Smooth muscle cell (in vitro differentiated cells): ENCODE measurements around a stretch of chr4.

DNA sequence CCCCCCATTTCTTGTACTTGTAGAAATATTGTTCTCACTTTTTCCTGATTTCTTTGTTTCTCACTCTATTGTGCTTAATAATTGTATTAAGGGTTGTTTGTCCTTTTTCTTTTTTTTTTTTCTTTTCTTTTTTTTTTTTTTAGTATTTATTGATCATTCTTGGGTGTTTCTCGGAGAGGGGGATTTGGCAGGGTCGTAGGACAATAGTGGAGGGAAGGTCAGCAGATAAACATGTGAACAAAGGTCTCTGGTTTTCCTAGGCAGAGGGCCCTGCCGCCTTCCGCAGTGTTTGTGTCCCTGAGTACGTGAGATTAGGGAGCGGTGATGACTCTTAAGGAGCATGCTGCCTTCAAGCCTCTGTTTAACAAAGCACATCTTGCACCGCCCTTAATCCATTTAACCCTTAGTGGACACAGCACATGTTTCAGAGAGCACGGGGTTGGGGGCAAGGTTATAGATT lies 53.9 kb downstream of the KIAA0232 start:
- RAMPAGE, long total RNA: no peak

DNA sequence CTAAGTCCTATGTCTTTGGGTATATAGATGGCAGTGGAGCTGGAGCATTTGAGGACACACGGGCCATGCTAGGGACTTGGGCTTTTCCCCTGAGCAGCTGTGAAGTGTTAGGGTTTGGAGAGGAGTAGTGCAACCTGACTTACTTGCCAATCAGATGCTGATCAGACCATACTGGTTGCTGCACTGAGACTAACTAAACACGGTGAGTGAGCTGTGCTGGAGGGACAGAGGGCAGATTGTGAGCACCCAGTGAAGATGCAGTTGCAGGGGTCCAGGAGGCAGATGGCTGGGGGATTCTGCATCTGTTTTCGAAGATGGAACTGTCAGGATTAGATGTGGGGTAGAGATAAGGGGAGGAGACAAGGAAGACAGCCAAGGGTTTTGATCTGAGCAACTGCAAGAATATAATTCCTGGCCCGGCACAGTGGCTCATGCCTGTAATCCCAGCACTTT lies 60.7 kb upstream of the TBC1D14 start:
- RAMPAGE, long total RNA: no peak

DNA sequence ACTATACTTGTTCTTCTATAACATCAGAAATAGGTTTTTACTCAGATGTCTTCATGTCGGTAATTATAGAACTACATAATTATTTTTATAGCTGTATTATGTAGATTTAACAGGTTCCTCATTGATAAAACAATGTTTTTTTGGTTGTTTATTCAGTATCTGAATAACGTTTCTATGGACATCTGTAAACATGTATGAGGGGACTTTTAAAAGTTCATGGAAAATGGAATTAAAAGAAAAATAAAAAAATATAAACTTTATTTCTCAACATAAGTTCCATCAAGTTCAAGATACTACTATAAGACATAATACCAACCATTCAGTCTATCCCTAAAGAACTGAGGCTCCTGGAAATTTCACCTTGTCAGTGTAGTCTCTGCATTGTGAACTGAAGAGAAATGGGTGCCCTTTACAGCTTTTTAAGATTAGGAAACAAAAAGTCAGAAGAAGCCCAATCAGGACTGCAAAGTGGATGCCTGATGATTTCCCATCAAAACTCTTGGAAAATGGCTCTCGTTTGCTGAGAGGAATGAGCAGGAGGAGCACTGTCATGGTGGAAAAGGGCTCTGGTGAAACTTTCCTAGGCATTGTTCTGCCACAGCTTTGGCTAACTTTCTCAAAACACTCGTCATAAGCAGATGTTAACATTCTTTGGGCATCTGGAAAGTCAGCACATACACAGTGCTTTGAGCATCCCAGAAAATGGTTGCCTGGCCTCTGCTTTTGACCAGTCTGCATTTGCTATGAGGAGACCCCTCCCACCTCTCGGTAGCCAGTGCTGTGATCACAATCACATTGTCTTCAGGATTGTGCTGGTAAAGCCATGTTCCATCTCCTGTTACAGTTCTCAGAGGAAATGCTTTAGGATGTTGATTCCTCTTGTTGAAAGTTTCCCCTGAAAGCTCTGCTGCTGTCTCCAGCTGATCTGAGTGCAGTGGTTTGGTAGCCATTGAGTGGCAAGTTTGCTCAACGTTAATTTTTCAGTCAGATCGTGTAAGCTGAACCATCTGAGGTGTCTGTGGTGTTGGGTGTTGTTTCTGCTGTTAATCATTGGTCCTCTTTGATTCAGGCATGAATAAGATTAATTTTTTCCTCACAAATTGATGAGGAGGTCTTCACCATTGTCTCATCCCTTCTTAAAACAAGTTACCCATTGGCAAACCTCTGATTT lies 25.3 kb upstream of the TBC1D14 start:
- RAMPAGE, long total RNA: no peak

GRCh38 chr4:6934636-6934979 lies 25.0 kb downstream of the TBC1D14 start:
- RAMPAGE, long total RNA: no peak

GRCh38 chr4:7015260-7016138 lies 27.3 kb downstream of the CCDC96 start:
- RAMPAGE, long total RNA: no peak

GRCh38 chr4:7029163-7029667 lies 13.6 kb downstream of the CCDC96 start:
- RAMPAGE, long total RNA: no peak

DNA sequence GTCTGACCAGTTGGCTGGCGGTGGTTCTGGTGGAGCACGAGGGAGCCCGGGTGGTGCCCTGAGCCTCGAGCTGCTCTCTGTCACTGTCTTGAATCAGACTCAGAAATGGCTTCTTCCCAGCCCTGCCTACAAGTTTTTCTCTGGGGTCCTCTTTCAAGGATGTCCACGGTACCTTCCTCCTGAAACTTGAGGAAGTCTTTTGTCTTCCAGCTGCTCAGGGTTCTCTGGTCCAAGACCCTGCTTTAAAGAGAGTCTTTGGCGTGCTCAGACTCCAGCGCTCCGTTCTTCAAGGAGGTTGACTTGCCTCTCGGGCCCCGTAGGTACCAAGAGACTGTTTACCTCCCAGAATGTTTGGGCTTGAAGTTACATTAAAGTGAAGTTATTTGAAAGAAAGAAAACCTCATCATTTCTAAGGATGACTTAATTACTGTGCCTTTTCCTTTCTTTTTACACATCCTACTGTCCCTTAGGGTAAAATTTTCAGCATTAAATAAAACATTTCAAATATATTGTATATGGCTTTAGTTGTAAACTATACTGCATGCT lies 11.7 kb downstream of the GRPEL1 start:
- RAMPAGE, long total RNA: no peak

DNA sequence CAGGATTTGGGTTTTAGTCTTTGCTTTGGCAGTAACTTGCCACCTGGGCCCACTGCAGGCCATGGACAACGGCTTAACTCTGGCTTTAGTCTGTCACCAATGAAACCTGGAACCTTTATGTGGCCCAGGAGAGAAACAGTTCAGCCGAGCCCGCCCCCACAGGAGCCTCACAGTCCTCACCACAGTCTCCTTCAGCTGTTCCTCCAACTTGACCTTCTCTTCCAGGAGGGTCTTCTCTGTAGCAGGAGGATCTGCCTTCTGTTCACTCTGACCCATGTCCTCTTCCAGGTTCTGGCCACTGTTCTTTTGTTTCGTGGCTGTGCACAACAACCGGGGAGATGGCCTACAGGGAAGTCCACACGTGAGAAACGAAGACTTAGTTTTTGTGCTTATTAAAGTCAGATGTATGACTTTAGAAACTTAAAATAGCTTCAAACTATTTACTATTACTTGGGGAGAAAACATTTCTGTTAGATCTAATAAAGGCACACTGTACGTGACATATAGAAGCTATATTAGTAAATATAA lies 3.9 kb downstream of the GRPEL1 start:
- RAMPAGE, long total RNA: no peak

- RAMPAGE, long total RNA: no peak
Measured at GRCh38 chr4:7155225-7156039, 36.9 kb upstream of the SORCS2 start.

DNA sequence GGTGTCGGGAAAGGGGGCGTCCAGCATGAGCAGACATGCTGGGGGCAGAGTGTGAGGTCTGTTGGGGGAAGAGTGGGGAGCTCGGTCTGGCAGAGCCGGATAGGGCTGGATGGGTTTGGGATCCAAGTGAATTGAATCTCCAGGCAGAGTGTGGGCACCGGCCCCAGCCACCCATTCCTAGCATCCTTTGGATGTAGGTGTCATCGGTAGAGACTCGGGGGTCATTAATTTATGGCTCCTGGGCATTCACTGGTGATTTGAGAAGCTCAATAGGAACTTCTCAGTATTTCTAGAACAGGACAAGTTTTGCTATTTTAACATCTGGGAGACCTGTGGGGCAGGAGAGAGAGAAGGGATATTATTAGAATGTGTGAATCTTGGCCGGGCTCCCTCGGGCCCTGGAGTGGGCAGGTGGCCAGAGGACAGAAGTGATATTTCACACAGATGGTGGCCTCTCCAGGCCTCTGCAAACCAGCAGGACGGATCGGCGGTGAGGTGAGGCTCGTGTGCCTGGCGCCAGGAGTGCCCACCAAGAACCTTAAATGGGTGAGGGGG lies 64.5 kb downstream of the SORCS2 start:
- RAMPAGE, long total RNA: no peak

DNA sequence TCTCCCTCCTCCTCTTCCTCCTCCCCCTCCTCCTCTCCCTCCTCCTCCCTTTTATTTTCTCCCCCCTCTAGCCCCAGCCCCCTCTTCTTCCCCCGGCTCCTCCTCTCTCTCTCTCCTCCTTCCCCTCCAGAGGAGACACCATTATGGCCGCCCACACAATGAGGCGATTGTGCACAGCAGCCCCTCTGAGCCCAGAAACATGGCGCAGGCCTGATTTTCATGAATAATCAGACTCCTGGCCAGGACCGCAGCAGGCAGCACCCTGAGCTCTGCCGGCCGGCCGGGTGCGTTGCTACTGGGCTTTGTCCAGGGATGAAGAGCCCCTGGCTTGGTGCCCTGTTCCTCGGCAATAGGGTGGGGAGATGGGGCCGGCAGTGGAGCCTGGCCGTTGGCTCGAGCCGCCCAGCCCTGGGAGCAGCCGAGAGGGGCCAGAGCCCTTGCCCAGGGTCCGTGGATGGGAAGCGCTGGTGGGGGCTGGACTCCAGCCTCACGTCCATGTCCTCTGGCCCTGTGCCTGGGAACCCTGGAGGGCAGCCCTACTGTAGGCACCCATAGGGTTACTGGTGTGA lies 102.9 kb downstream of the SORCS2 start:
- RAMPAGE, long total RNA: no peak

DNA sequence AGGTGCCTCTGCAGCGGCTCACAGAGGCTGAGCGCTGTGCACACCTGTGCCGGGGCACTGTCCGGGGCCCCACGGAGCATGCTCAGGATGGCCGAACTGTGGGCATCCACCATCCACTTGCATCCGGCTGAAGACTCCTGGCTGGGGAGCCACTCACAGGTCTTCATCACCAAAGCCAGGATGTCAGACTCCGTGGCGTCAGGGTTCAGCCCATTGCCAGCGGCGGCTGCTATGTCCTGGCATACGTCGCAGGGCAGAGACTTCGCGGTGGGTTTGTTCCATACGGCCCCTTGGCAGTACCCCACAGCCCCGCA lies 333 bp downstream of the PSAPL1 start:
- RAMPAGE, long total RNA: no peak

DNA sequence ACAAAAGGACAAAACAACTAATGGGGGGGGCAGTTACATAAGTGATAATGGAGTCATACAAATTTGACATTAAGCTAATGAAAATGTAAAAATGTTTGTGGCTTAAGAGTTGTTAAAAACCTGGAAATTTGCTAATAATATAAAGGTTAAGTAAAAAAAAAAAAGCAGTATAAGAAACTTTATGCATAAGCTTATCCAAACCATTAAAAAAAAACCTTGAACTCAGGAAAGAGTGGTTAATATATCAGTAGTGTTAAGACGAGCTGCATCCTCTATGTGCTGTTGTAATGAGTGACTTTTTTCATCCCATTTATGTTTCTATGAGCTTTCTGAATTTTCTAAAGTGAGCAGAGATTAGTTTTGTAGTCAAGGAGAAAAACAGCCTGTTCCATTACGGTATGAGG lies 122.0 kb downstream of the AFAP1 start:
- RAMPAGE, long total RNA: no peak

DNA sequence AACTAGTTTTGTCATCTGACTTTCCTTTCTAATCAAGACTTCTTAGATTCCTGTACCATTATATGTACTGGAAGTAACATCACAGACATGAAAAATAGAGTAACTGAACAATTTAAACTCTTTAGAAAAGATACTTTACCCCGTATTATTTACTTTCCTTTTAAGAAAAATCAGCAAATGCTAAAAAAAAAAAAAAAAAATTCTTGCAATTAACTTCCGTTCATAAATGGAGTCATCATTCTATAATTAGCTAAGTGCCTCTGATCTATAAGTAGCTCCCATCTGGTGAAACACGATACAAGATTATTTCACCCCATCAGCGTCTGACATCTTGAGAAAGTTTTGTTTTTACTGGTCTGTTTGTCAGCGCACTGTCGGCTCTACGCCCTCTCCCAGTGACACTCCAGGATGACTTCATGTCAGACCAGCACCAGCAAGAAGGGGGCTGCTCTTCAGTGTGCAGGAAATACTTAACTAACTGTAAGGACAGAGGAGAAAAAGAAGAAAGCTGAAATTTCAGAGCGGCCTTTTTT lies 108.4 kb downstream of the AFAP1 start:
- RAMPAGE, long total RNA: no peak

DNA sequence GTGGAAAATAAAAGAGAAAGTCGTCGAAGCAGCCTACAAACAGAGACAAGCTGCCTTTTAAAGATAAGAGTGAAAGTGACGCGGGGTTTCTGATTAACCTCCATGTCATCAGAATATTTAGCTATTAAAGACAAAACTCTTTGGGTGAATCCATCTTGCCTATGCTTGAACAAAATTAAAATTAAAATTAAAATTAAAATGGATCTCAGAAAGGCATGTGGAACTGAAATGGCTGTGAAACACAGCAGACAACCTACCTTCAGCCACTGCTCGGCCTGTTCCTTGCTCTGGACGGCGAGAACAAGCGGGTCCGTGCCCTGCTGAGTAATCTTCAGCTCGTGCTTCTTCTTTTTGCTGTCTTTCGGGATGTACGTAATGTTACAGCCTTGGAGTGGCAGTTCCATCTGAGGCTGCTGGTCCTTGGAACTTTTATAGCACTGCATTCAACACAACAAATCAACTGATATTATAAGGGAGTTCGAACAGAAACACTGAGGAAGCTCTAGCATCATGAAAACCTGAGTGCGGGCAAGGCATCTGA lies 101.3 kb downstream of the AFAP1 start:
- RAMPAGE, long total RNA: no peak

GRCh38 chr4:8110247-8110976 lies 48.2 kb downstream of the ABLIM2 start:
- RAMPAGE, long total RNA: no peak

DNA sequence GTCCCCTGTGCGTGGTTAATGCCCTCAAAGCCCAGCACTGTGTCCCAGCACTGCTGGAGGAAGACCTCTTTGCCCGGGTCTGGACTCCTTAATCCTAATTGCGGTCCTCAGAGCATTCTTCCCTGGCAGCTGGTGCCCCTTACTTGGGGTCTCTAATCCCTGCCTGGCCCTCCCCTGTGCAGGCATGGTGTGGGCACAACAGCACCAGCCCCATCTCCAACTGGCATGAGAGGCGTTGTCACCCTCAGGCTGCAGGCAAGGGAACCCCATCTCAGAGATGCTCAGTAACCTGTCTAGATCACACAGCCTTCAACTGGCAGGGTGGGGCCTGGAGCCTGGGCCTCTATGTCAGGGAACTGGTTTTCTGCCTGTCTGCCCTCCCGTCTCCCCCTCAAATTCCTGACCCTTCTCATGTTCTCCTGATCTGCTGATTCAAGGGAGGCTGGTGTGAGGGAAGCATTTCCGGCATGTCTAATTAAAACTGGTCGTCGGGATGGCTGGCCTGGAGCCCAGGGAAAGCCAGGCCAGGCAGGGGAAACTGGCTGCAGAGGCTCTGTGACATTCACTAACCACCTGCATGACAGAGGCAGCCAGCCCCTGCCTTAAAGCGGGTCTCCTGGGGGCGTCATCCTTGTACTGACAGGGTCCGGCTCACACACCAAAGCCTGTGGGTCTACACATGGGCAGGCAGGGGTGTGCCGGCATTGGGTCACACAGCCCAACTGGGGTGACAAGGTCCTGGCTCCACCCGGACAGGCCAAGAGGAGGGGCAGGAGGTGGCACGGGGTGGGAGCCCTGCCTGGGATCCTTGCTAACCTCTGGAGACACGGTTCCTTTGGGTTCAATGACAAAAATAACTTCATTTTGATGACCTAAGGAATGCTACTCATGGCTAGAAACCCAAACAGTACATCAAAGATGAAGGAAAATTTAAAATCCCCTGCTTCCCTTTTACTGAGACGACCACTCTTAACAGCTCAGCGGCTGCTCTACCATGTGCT lies 35.3 kb downstream of the ABLIM2 start:
- RAMPAGE, long total RNA: no peak

DNA sequence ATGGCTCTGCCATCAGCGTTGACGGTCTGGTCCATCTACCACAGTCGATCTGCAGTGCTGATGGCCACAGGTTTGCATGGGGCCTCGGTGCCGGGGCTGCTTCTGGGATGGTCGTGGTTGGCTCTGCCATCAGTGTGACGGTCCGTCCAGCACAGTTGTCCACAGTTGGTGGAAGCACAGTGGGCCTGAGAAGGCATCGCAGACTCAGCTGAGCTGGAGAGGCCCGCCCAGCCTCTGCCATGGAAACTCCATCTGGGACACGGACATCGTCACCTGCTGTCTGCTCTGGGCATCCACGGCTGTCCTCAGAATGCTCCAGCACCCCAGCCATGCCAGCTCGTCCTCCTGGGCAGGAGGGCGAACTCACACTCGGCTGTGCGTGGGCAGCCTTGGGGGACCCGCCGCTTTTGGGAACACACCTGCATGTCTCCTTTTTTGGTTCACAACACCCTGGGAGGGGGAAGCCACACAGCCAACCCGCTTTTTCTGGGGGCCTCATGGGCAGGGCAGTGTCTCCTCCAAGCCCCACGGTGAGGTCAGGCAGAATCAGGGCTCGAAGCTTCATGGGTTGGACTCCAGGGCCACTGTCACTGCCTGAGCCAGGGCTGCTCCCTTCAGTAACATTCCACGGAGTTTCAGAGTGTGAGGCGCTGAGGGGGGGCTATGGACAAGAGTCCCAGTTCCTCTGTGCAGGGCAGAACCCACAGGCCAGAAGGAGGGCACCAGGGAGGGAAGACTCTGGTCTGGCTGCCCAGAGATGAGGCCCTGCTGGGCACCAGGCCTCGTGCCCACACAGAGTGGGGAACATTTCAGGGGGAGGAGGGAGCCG lies 32.9 kb downstream of the ABLIM2 start:
- RAMPAGE, long total RNA: no peak

DNA sequence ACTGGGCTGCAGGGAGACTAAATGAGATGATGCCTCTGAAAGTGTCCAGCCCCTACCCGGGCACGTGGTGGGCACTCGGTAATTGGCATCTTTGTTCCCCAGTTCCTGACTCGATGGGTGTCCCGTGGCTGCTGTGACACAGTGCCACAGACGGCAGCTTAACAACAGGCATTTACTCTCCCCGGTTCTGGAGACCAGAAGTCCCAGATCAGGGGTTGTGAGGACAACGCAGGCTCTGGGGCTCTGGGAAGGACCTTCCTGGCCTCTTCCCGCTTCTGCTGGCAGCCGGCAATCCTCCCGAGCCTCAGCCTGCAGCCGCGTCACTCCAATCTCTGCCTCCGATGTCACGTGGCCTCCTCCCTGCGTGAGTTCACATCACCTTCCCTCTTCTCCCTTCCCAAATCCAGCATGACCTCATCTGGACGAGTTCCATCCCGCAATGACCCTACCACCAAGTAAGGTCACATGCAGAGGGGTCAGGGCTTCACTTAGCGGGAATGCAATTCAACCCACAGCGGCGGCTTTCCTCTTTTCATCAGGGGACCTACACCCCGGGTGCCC lies 25.7 kb downstream of the ABLIM2 start:
- RAMPAGE, long total RNA: no peak

DNA sequence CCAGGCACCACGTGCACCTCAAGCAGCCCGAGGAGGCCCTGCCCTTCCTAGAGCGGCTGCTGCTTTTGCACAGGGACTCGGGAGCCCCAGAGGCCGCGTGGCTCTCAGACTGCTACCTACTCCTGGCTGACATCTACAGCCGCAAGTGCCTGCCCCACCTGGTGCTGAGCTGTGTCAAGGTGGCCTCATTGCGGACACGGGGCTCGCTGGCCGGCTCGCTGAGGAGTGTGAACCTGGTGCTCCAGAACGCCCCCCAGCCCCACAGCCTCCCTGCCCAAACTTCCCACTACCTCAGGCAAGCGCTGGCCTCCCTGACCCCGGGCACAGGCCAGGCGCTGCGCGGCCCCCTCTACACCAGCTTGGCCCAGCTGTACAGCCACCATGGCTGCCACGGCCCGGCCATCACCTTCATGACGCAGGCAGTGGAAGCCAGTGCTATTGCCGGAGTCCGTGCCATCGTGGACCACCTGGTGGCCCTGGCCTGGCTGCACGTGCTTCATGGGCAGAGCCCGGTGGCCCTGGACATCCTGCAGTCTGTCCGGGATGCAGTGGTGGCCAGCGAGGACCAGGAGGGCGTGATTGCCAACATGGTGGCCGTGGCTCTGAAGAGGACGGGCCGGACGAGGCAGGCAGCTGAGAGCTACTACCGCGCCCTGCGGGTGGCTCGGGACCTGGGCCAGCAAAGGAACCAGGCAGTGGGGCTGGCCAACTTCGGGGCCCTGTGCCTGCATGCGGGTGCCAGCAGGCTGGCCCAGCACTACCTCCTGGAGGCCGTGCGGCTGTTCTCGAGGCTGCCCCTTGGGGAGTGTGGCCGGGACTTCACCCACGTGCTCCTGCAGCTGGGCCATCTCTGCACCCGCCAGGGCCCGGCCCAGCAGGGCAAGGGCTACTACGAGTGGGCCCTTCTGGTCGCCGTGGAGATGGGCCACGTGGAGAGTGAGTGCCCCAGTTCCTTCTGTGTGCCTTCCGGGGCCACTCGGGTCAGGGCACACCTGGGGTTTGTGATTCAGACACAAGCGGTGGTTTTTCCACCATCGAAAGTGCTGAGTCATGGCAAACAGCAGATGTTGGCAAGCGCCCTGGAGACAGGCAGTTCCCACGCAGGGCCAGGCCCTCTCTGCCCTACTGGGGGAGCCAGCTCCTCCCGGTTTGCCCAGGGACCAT lies 29.0 kb downstream of the SH3TC1 start:
- RAMPAGE, long total RNA: no peak